ENCODE measurements around the gene CTXN1.

DNA sequence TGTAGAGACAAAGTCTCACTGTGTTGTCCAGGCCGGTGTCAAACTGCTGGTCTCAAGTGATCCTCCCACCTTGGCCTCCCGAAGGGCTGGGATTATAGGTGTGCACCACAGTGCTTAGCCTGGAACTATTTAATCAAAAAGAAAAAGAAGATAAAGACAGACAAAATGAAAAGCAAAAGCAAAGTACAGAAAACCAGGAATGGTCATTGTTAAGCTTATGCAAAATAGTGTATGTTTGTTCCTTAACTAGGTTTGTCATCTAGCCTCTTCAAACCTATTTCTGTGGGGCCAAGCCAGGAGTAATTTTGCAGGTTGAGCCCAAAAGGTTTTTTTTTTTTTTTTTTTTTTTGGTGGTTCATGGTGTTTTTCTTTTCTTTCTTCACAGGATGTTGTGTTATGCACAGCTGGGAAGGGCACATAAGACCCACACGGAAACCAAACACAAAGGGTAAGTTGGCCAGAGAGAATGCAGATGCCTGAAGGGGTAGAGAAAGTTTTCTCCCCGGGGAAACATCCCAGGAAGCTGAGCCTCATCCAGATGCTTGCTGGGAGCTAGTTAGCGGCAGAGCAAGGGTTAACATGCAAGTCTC, 2.8 kb downstream of the ADGRE1 start:
- PRO-cap: no peak
- RAMPAGE, long total RNA, 2 experiments: no peak in any of the 2 experiments

- PRO-cap: no peak
- RAMPAGE, long total RNA, 2 experiments: no peak in any of the 2 experiments
These were observed 53.3 kb downstream of the ZNF557 start for GRCh38 chr19:7122721-7123205.

GRCh38 chr19:7188896-7189649, 105.1 kb downstream of the INSR start:
- PRO-cap: no peak
- RAMPAGE, long total RNA, 2 experiments: no peak in any of the 2 experiments

DNA sequence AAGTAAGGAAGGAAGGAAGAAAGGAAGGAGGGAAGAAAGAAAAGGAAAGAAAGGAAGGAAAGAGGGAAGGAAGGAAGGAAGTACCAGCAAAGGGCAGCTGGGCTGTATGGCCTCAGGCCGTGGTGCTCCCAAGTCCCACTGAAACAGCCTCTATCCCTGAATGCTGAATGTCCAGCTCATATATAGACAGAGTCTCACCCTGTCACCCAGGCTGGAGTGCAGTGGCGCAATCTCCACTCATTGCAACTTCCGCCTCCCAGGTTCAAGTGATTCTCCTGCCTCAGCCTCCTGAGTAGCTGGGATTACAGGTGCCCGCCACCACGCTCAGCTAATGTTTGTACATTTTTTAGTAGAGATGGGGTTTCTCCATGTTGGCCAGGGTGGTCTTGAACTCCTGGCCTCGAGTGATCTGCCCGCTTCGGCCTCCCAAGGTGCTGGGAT, 36.5 kb downstream of the INSR start:
- PRO-cap: no peak
- RAMPAGE, long total RNA, 2 experiments: no peak in any of the 2 experiments

- PRO-cap: no peak
- RAMPAGE, long total RNA, 2 experiments: no peak in any of the 2 experiments
These were observed 26.2 kb downstream of the INSR start for GRCh38 chr19:7267917-7268580.

DNA sequence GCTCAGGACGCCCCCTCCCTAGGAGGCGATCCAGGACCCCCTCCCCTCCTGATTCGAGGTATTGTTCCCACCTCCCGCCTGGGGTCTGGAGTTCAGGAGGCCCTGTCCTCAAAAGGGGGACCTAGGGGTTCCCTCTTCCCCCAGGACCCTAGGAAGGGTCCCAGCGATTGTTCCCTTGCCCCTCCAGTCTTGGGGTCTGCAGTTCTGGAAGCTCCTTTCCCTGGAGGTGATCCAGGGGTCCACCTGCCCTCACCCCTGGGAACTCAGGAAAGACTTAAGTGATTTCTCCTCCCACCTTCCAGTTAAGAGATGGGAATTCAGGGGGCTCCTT, 610 bp downstream of the ZNF358 start:
- PRO-cap: no peak
- RAMPAGE, long total RNA, 2 experiments: no peak in any of the 2 experiments

DNA sequence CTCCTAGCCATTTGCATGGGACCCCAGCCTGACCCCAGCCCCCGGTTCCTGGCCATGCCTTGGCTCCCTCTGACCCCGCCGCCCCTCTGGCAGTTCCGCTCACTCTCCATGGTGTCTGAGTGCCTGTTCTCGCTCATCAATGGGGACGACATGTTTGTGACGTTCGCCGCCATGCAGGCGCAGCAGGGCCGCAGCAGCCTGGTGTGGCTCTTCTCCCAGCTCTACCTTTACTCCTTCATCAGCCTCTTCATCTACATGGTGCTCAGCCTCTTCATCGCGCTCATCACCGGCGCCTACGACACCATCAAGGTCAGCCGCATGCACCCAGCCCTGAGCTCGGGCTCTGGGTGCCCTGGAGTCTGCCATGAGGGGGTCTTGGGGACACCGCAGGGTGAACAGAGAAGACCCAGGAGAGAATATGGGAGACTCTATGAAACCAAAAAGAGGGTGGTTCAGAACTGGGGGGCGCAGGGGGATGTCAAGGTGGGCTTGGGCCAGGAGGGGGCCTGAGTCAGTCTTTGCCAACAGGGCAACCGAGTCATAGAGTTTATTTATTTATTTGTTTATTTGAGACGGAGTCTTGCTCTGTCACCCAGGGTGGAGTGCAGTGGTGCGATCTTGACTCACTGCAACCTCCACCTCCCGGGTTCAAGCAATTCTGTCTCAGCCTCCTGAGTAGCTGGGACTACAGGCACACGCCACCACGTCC, 5.2 kb upstream of the PNPLA6 start:
- PRO-cap: no peak
- RAMPAGE, long total RNA, 2 experiments: no peak in any of the 2 experiments

DNA sequence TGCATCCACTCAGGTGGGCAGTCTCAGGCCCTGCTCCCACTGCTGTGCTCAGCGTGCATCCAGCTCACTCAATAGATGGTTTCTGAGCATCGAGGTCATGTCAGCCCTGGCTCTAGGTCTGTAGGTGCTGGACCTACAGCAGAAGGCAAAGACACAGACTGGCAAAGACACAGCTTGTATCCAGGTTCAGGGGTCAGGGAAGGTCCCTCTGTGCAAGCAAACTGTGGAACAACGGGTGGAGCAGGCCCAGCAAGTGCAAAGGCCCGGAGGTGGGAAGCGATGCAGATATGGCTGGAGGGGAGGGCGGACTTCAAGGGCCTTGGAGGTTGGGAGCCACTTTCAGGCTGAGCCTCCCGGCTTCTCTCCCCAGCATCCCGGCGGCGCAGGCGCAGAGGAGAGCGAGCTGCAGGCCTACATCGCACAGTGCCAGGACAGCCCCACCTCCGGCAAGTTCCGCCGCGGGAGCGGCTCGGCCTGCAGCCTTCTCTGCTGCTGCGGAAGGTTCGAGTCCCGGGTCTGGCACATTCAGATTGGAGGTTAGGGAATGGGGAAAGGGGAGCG, 2.3 kb upstream of the PNPLA6 start:
- PRO-cap: no peak
- RAMPAGE, long total RNA, 2 experiments: start-site peak on the plus strand in 1 of 2 experiments, centred at position 461 of the sequence, 7 reads per replicate

DNA sequence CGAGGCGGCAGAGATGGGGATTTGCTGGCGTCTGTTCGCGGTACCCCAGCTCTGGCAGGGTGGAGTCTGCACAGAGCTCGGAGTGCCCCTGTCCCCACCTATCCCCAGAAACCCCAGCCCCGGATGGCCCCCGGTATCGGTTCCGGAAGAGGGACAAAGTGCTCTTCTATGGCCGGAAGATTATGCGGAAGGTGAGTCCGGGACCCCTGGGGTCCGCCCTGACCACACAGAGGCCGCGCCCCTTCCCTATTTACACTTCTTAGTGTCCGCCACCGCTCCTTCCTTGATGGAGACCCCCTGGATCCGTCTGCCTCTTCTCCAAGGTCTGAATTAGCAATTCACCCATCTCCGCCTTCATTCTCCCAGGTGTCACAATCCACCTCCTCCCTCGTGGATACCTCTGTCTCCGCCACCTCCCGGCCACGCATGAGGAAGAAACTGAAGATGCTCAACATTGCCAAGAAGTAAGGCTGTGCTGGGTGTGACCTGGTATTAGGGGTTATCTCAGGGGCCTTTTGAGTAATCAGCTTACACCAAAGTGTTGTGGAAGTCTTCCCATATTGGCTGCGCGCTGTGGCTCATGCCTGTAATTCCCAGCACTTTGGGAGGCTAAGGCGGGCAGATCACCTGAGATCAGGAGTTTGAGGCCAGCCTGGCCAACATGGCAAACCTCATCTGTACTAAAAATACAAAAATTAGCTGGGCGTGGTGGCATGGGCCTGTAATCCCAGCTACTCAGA, 736 bp downstream of the PNPLA6 start:
- PRO-cap: no peak
- RAMPAGE, long total RNA, 2 experiments: no peak in any of the 2 experiments

GRCh38 chr19:7611647-7612004, 16.0 kb downstream of the CAMSAP3 start:
- PRO-cap: no peak
- RAMPAGE, long total RNA, 2 experiments: no peak in any of the 2 experiments

- PRO-cap: no peak
- RAMPAGE, long total RNA, 2 experiments: no peak in any of the 2 experiments
These were observed 471 bp downstream of the XAB2 start for GRCh38 chr19:7628787-7629360.

DNA sequence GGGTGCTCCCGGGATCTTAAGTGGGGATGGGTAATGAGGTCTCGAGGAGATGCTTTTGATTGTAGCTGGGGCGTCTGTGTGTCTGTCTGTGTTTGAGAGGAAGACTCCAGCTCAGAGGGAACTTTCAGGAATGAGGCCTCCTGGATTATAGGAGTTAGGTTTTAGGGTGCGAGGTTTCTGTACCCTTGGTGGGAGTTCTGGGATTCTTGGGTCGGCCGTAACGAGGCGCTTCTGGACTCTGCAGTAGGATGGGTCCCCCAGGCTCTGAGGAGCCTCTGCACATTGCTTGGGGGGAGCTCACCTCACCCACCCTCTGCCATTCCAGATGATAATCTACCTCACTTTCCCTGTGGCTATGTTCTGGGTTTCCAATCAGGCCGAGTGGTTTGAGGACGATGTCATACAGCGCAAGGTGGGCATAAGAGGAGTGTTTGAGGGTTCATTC, 677 bp downstream of the PET100 start:
- PRO-cap: no peak
- RAMPAGE, long total RNA, 2 experiments: no peak in any of the 2 experiments

DNA sequence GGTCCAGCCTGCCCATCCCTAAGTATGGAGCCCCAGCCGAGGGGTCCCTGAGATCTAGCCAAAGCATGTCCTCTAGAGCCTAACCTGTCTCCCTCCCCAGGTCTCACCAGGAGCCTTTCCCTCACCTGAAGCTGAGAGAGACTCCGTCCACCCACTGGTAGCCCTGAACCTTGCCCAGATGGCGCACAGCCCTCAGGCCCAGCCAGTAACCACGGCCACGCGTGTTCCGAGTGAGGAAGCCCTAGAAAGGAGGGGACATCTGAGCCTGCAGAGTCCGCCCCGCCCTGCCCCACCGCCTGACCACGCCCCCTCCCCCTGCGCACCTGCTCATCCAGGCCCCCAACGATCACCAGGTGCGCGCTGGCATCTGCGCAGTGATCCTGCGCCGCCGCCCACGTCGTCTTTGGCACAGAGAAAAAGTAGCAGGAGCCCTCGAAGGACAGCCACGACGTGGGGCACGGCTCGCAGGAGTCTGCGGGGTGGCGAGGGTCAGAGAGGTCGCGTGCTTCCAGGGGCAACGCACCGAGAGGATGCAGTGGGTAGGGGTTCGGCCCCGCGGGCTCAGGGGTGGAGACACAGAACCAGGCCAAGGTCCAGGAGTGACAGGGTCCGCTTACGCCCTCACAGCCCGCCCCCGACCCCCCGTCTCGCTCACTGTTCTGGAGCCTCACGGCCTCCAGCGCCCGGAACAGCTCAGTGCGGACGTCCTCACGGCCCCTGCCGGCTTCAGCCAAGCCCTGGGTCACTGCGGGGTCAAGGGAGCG, 2.0 kb downstream of the CLEC4G start:
- PRO-cap: no peak
- RAMPAGE, long total RNA, 2 experiments: no peak in any of the 2 experiments

- PRO-cap: no peak
- RAMPAGE, long total RNA, 2 experiments: no peak in any of the 2 experiments
These were observed 1.2 kb downstream of the CLEC4G start for GRCh38 chr19:7730594-7731228.

- PRO-cap: unidirectional peak, plus-strand start at chr19:7740432
- RAMPAGE, long total RNA, 2 experiments: no peak in any of the 2 experiments
These were observed 7.3 kb downstream of the CD209 start for GRCh38 chr19:7739806-7740604.

GRCh38 chr19:7831414-7832079, 1.5 kb downstream of the EVI5L start:
- PRO-cap: no peak
- RAMPAGE, long total RNA, 2 experiments: no peak in any of the 2 experiments

DNA sequence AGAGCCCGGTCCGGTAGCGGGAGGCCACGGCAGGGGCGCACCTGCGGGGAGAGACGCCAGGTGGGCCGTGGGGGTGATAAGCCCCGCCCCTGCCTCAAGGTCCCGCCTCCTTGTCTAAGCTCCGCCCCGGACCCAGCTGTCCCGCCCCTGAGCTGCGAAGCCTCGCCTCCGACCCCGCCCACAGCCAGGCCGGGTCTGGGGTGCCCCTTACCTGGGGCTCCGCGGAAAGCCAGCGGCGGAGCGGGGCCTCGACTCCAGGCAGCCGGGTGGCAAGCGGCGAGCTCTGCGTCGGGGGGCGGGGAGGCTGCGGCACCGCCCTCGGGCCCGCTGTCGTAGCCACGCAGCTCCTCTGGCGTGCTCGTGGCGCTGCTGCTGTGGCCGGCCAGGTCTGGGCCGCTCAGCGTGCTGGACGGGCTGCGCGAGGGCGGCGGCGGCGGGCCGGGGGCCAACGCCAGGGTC, 4.7 kb downstream of the PRR36 start:
- PRO-cap: no peak
- RAMPAGE, long total RNA, 2 experiments: no peak in any of the 2 experiments

- PRO-cap: no peak
- RAMPAGE, long total RNA, 2 experiments: no peak in any of the 2 experiments
These were observed 5.5 kb downstream of the MAP2K7 start for GRCh38 chr19:7909089-7909597.

- PRO-cap: no peak
- RAMPAGE, long total RNA, 2 experiments: no peak in any of the 2 experiments
These were observed 2.0 kb downstream of the SNAPC2 start for GRCh38 chr19:7922015-7922563.

DNA sequence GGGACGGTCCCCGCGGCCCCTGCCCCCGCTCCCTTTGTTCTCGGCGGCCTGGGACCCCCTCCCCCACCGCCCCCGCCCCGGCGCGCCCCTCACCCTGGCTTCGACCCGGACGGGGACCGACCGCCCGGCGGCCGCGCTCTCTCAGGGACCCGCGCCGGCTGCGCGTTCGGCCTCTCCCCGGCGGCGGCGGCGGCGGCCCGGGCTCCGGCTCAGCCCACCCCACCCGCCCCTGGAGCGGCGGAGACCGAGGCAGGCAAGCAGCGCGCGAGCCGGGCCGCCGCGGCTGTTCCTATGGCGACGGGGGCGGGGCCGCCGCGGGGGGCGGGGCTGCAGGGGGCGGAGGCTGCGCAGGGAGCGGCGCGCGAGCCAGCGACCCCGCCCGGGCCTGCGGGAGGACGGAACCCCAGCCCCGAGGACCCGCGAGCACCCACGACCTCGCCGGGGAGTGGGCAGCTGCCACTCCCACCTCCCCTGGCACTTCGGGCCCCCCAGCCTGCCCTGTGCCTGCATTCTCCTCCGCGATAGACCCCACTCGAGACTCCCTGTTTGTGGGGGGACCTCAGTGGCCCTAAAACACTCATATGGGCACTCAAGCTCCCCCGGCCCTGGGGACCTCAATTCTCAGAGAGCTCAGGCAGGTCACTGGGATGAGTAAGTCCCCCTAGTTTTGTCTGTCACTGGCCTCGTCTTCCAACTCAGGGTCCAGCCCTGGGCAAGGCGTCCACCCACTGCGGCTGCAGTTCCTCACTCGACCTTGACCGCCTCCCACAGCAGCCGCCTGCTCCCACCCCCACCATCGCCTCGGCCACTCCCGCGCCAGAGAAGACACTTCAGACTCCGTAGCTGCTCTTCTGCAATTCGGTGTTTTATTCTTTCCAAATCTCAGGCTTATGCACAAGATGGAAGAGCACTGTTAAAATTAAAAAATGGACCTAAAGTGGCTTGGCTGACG, at the start of gene CTXN1:
Gene CTXN1, minus strand, starts transcription at position 262 of the 952 bp plus-strand sequence.
- PRO-cap: no peak
- RAMPAGE, long total RNA, 2 experiments: no peak in any of the 2 experiments

Measured in breast epithelium (tissue), 2 donors.